ENCODE data around the genes ZNF35, TGM4 and CDCP1.

DNA sequence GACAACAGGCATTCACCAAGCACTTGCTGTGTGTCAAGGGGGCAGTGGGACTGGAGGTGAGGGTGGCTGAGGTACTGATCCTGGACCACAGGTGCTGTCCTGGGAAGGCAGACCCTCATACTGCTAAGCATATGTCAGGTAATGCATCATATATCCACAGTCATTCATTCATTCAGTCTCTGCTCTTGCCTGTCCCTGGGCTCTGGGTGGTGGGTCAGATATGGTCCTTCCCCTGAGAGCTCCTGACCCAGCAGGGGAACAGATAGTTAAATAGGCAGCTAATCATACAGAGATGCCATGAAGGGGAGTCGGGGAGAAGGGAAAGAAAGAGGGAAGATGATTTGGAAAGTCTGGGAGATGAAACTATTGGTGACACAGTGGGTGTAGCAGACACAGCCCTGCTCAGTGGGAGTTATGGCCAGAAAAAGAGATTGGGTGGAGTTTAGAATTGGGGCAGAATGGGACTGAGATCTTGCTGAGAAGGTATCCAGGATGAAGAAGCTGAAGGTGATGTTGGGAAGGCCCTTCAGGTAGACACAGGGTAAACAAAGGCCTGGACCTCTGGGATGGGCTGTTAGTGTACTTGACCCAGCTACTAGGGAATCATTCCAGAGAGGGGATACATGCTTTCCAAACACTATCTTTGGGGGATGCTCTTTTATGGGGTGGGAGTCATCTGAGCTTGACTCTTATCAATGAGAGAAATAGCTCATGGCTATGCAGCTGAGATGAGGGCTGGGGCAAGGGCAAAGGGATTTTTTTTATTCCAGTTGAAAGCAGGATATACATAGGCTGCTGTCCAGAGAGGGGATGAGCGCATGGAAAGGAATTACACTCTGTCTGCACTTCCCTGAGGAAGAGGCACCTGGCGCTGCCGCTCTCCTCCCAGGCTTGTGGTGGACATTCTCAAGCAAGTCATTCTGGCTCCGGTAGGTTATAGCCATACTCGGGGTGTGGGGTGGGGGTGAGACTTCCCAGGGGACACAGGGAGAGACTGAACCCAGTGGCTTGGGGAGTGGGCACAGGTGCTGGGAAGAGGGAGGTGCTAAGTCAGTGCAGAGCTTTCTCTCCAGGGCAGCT lies 24.8 kb downstream of the CYP8B1 start:
- PRO-cap, 2 experiments: no peak in any of the 2 experiments

DNA sequence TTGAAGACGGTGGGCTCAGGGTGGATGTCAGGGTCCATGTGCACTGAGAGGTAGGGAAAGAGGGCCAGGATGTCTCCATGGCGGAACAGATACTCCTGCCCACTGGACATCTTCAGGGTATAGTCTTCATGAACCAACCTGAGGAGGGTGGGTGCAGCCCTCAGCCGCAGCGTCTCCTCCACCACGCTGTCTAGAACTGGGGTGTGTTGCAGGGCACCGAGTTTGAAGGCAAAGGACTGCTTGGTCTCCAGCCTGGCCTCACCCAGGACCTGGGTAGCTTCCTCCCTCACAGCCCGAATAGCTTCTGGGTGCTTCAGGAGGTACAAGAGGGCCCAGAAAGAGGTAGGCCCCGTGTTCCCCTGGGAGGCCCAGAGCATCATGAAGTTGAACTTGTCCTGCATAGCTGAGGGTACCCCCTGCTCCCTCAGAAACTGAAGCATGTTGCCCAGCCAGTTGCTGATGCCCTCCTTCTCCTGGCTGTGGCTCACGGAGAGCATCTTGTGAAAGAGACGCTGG lies 1.0 kb downstream of the CYP8B1 start:
- PRO-cap, 2 experiments: peak in 2 of 2 experiments; most common minus-strand start position 198 of the sequence (in 2)

DNA sequence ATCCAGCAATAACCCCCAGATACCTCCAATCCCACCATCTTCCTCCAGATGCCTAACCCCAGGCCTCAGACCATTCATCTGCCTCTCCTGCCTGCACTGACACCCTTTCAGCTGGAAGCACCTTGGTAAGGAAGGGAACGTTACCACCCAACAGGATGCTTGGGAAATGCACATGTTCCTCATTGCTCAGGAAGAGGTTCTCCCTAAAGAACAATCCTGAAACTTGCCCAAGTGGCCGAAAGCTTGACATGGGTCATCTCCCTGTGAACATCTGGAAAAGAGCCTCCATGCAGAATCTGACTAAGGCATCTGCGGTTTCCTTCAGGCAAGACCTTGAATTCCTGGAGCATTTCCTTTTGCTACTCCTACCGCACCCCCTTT lies 68.8 kb upstream of the SNRK start:
- PRO-cap, 2 experiments: no peak in any of the 2 experiments

DNA sequence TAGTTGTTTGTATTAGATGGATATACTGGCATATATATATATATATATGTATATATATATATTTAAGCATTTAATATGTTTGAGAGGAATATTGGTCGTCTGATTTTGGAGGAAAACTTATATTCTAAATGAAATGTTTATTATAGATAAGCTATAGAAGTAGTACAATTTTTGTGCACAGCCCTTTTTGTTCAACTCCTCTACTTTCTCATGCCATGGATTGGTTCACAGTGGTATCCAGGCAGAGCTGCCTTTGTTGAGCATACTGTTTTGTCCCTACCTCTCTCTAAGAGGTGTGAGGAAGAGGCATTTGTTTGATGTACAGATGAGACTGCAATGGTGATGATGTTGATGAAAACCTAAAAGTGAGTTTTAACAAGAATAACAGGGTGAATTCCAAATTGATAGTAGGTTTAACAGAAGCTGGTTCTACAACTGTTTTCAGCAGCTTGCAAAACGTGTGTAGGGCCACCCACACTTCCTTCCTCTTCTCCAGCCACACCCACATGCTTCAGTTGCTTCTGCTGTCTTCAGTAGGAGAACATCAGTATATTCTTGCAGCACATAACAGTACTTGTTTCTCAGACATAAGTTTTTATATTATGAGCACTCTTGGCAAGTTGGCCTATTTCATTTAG lies 10.2 kb downstream of the SNRK start:
- PRO-cap, 2 experiments: no peak in any of the 2 experiments

DNA sequence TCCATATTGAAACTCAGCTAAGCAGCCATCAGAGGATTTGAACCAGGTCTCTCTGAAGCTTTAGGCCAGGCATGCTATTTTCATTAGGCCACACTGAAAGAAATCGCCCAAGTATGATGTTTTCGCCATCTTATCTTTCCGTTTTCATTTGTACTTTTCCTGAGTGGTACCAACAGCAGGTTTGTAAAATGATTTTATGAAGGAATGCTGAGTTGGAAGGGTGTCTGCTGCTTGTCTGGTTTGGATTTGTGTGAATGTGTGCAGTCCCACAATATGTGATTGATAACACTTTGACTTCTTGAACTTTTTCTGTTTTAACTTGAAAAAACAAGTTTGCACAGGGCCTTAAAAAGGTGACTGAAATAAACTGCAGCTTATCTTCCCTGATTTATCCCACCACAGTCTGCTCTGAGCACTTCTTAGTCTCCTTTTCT lies 39.5 kb downstream of the SNRK start:
- PRO-cap, 2 experiments: no peak in any of the 2 experiments

- PRO-cap, 2 experiments: no peak in any of the 2 experiments
These were observed 60.6 kb downstream of the SNRK start for GRCh38 chr3:43346880-43347499.

- PRO-cap, 2 experiments: no peak in any of the 2 experiments
These were observed 61.4 kb downstream of the SNRK start for GRCh38 chr3:43347500-43348318.

DNA sequence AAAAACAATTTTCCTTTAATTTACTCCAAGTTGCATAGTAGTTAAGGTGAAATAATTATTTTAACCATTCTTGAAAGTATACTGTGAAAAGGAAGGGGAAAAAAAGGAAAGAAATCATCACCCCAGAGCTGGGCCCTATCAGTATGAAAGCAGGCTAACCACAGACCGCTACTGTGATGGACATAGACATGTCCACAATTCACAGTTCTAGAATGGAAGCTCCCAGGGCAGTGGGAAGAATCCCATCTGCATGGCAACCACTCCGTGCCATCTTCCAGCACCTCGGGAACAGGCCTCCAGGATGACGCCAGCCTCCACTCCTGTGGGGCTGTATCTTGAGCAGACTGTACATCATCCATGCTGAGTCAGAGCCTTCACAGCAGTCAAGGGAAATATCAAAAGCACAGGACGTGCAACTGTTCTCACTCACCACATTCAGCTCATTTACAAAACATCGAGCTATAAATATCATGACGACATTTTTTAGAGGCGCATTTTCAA lies 119.6 kb downstream of the SNRK start:
- PRO-cap, 2 experiments: no peak in any of the 2 experiments

DNA sequence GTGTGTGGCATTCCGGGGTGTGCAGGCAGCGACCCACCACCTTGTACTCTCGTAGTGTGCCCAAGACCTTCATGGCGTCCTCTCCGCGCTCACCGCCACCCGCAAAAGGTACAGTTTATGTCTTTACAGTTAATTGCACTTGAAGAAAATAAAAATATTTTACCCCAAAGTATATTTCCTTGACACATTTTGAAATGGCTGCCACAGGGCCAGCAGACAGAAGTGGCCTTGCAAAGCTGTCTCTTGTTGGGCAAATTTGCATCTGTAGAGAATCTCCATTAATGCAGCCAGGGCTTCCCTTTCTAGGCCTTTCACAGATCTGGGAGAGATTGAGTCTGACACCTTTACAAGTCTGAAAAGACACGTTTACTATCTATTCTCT lies 136.0 kb downstream of the ANO10 start:
- PRO-cap, 2 experiments: no peak in any of the 2 experiments

GRCh38 chr3:43565685-43566174 lies 56.1 kb downstream of the ANO10 start:
- PRO-cap, 2 experiments: no peak in any of the 2 experiments

GRCh38 chr3:44632213-44632865 lies 7.5 kb downstream of the ZNF197 start:
- PRO-cap, 2 experiments: no peak in any of the 2 experiments

DNA sequence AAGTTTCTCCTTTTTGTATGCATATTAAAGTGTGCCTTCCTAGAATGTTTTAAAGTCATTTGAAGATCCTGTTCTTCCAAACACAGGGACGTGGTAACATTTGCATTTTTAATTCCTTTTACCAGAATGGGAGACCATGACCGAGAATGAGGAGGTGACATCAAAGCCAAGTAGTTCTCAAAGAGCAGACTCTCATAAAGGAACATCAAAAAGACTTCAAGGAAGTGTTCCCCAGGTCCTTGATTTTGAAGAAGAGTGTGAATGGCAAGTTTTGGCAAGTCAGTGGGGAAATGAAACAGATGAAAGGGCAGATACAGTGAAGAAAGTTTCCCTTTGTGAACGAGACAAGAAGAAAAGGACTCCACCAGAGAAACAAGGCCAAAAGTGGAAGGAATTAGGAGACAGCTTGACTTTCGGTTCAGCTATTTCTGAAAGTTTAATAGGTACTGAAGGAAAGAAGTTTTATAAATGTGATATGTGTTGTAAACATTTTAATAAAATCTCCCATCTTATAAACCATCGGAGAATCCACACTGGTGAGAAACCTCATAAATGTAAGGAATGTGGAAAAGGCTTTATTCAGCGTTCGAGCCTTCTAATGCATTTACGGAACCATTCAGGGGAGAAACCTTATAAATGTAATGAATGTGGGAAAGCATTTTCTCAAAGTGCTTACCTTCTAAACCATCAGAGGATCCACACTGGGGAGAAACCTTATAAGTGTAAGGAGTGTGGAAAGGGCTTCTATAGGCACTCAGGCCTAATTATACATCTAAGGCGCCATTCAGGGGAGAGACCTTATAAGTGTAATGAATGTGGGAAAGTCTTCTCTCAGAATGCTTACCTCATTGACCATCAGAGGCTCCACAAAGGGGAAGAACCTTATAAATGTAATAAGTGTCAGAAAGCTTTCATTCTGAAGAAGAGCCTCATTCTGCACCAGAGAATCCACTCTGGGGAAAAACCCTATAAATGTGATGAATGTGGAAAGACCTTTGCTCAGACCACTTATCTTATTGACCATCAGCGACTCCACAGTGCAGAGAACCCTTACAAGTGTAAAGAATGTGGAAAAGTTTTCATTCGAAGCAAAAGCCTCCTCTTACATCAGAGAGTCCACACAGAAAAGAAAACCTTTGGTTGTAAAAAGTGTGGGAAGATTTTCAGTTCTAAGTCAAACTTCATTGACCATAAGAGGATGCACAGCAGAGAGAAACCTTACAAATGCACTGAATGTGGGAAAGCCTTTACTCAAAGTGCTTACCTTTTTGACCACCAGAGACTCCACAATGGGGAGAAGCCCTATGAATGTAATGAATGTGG lies 6.3 kb upstream of the ZNF35 start:
- PRO-cap, 2 experiments: no peak in any of the 2 experiments

DNA sequence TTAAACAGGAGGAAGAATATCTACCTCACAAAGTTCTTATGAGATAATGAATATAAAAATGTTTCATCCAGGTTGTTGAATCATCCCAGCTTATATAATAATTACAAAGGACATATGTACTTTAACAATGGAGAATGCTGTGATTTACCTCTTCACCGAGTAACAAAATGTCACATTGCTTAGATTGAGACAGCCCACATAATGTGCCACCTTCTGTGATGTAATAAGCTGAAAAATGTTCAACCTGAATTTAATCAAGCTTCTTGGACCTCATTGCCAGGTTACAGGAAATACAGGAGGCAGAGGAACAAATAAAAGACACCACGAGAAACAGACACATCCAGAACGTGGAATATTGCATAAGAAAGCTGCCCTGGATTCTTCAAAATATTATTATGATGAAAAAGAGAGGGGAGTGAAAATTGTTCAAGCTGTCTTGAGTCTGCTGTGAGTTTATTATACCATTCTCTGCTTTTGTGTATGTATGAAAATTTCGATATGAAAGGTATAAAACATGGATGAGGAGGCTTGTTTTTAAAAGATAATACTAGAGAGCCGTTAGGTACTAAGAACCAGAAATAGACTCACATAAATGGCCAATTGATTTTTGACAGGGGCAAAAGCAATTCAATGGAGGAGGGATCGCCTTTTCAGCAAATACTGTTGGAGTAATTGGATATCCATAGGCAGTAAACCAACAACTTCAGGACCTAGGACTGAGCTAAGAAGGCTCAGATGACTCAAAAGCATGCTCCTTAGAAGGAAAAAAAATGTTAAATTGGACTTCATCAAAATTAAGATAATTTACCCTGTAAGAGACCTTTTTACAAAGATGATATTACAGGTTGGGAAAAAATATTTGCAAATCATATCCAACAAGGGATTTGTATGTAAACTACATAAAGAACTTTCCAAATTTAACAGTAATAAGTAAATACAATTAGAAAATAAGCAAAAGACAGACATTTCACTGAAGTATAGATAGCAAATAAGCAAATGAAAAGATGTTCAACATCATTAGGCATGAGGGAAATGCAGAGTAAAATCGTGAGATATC lies 2.0 kb upstream of the ZNF35 start:
- PRO-cap, 2 experiments: no peak in any of the 2 experiments

- PRO-cap, 2 experiments: peak in 1 of 2 experiments; most common plus-strand start chr3:44648745 (in 1)
These were observed at the start of gene ZNF35 for GRCh38 chr3:44648045-44649360. TSS of gene ZNF35 (plus strand) at chr3:44648732.

GRCh38 chr3:44862450-44862982 lies 804 bp downstream of the TMEM42 start:
- PRO-cap, 2 experiments: no peak in any of the 2 experiments

DNA sequence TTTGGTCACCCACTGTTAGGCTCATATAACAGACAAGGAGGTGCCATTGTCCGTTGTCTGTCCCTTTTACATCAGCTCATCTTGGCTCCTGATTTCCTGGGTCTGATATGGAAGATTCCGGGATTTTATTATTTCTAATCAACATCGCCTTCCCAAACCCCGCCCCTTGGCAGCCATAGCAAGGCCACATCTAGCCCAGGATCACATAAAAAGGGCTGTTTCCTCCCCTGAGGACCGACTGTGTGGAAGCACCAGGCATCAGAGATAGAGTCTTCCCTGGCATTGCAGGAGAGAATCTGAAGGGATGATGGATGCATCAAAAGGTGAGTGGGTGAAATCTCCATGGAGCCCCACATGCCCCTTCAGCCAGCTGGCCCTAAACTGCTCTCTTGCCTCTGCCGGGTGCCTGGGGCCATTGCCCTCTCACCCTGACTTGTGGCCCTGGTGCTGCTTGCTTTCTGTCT lies at the start of gene TGM4:
TSS of gene TGM4 (plus strand) at position 234 of the 464 bp plus-strand sequence.
- PRO-cap, 2 experiments: no peak in any of the 2 experiments

- PRO-cap, 2 experiments: no peak in any of the 2 experiments
These were observed 9.6 kb downstream of the TGM4 start for GRCh38 chr3:44883911-44884590.

DNA sequence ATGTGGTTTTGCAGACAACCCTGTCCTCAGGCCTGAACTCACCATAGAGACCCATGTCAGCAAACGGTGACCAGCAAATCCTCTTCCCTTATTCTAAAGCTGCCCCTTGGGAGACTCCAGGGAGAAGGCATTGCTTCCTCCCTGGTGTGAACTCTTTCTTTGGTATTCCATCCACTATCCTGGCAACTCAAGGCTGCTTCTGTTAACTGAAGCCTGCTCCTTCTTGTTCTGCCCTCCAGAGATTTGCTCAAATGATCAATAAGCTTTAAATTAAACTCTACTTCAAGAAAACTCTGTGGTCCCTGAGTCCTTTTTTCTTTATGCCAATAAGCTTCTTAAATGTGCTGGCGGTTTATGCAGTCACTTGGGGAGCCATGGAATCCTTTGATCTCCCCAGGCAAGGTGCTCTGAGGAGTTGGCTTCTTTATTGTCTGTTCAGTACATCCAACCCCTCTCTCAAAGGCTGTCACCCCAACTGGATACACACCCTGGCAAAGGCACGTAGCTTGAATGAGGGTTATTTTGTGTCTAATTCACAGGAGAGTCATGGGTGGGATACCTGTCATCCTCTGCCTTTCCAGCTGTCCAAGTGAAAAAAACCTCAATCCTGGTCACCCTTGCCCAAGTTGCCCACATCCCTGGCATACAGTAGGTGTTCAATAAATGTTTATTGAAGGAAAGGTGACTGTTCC lies 40.0 kb downstream of the TGM4 start:
- PRO-cap, 2 experiments: no peak in any of the 2 experiments

DNA sequence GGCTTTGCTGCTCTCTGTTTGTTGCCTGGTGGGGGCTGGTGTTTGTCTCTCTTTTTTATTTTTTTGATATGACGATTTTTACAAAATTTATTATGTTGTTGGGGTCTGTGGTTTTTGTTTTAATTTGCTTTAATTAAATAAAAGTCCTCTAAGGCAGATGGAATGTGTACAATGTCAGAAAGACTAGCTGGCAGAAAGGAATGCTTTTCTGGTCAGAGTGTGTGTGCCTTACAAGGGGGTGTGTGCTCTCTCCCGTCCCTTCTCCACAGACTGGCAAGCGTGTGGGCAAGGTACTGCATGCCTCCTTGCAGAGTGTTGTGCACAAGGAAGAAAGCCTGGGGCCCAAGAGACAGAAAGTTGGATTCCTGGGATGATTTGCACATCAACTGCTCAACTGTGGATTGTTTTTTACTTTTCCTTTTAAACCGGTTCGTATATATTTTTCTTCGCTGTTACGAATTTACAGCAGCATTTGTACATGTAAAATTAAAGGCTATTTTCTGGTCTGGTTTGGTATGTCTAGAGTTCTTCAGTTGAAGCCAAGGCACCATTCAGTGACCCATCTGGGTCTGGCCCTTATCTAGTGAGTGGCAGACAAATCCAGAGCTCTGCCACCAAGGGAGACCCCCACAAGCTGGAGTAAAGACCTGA lies 15.0 kb upstream of the CLEC3B start:
- PRO-cap, 2 experiments: no peak in any of the 2 experiments

DNA sequence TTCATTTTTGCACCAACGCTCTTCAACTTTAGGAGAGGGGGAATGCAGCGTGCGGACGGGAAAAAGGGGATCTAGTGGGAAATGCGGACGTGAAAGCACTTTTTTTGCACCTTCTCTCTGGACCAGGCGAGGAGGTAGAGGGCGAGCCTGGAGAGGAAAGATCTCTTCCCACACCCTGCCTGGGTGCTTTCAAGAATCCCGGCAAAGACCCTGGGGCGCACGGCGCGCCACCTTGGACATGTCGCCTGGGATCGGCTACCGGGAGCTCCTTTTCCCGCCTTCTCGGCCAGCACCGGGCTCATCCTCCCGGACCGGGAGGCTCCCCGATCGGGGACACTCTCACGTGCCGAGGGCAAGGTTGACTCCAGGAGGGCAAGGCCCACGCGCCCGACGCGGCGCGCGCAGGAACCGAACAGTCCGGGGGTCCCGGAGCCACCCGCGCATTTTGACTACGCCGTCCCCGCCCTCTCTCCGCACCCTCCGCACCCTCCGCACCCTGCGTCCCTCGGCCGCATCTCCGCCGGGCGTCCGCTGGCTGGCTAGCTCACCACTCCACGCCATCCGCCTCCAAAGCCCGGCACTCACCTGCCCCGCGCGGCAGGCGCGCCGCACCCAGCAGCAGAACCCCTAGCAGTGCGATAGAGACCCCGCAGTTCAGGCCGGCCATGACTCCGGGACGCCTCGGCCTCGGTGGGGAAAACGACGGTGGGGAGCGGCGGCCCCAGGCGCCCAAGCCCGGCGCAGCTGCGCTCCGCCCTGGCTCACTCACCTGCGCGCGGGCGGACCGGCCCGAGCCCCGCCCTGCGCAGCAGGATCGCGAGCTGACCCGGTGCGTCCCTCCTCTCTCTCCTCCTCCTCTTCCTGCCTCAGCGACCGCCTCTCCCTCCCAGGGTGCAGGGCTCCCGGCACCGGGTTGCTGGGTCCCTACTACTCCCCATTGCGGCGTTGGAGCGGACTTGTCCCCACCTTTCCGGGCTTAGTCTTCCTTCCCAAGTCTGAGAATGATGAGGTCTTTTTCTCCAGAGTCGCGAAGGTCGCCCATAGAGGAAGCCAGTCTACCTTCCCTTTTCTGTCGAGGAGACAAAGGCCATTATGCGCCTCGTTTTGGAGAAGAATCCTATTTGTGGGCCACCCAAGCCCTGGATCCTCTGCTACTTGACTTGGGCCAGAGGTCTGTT lies at the start of gene CDCP1:
TSS of gene CDCP1 (minus strand) at position 758 of the 1,178 bp plus-strand sequence.
- PRO-cap, 2 experiments: no peak in any of the 2 experiments

Measured in Metastatic Liver Carcinoma in the Adrenal Gland (tissue), 2 donors.